Metastatic Pancreatic Carcinoma in the Ovary (tissue), 1 donor: ENCODE measurements around the gene GADD45G.

DNA sequence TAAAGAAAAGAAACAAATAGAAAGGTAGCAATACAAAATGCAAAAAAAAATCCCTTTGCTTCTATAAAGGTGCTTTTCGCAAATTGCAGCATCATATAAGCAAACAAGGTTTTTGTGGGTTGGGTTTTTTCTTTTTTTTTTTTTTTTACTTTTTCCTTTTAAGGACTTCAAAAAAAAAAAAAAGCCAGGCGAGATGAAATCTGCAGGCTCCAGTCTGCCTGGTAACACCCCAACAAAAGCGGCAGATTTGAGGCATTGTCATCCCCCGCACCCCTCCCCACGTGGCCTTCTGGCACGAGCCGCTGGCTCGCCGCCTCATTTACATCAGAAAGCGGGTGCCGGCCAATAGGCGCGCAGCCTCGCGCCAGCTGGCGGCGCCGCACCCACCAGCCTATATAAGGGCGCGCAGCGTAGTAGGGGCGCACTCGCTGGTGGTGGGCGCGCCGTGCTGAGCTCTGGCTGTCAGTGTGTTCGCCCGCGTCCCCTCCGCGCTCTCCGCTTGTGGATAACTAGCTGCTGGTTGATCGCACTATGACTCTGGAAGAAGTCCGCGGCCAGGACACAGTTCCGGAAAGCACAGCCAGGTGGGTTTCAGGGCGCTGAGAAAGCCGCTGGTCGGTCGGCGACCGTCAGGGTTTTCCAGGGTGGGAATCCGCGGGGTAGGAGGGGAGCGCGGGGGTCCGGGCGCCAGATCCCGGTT is at the start of gene GADD45G:
Gene GADD45G (plus strand): TSS at position 422 of the 700 bp plus-strand sequence.
- PRO-cap: bidirectional peak, plus-strand start at position 422 of the sequence, minus-strand start at position 234 of the sequence

DNA sequence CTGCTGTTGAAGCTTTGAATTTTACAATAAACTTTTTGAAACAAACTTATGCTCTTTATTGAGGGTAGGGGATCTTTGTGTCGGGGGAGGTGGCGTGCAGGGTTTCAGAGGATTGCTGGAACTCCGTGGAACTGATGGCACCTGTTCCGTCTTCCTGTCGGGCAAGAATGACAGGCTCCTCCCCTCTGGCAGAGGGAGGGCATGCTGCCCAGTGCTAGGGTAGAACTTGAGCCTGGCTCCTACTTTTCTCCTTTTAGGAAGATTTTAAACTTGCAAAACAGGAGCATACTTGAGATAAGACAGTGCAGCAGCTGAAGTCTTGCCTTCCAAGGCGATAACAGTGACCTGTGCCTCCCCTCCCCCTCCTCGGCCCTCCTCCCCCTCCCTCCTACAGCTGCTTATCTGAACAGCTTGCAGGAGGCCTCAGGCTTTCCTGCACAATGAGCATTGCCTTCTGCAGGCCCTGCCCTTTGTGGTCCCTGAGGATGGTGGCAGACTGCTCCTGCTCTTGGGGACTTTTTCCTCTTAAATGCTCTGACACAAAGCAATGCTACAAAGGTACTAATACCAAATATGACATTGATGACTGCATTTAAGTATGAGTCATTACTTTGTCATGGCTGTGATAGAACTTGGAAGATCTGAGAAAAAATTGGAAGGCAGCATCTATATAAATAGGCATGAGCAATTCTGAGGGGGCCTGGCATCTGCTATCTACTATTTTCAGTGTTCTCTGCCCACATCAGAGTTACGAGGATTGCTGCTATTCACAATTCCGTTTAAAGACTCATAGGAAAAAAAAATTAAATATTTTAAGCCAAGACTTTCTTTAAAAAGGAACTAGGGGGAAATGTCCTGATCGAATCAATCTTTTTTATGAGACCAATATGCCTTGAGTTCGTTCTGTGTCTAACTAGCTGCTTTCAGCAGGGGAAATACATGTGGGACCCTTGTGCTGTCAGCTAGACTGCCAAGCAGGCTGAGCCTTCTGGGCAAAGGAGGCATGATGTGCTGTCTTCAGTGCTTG is 2.0 kb downstream of the GADD45G start:
- PRO-cap: bidirectional peak, plus-strand start at position 184 of the sequence, minus-strand start at position 133 of the sequence

DNA sequence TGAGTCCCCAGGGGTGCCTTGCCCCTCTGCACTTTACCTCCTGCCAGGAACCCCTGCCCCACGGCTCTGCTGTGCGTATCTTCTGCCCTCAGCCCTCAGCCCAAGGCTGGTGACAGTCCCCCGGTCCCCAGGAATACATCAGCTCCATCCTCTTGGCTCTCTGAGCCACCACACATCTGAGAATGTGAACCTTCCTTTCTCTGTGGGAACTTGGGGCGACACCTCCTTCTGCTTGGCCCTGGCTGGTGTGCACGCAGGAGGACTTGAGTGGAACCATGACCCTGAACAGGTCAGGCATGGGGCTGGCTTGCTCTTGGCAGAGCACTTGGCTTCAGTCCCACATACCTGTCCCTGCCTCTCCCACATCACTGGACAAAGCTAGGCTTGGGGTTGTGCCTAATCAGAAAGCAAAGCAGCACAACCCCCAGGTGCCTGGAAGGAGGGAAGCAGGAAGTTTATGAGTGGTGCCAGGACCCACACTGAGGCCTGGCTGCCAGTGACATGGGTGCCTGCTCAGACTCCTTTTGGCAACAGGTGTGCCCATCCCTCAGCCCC is 13.1 kb downstream of the GADD45G start:
- PRO-cap: no peak

DNA sequence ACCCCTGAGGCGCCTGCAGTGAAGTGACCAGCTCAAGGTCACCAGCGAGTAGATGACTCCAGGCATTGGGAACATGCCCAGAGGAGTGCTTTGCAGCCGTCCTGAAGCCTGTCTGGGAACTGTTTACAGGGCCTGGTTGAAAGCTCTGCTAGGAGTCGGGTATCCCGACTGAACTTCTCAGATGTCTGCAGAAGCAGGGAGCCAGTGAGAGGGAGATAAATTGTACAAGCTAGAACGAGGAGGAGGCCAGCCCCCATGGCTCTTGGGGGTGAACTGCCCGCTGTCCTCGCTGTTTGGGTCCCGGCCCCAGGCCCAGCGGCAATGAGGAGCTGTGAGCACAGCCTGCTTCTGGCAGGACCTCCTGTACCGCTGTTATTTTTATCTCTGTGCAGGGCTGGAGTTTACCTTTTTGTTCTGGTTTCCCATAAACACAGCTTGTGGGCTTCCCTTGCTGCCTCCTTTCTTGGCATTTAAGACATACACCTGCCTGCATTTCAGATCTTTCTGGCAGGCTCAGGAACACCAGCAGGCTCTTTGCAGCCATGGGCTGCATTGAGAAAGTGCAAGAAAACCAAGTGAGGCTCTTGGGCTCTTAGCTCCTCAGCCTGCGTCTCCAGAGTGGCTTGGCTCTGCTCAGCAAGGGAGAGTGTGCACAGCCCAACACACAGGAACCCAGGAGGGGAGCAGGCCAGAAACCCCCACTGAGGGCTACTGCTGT is 18.7 kb downstream of the GADD45G start:
- PRO-cap: no peak

GRCh38 chr9:89649037-89649722 is 44.4 kb downstream of the GADD45G start:
- PRO-cap: no peak

GRCh38 chr9:89661929-89662657 is 57.3 kb downstream of the GADD45G start:
- PRO-cap: bidirectional peak, plus-strand start at chr9:89662289, minus-strand start at chr9:89662072

- PRO-cap: no peak
Observed at GRCh38 chr9:89666812-89667441, 62.1 kb downstream of the GADD45G start.

DNA sequence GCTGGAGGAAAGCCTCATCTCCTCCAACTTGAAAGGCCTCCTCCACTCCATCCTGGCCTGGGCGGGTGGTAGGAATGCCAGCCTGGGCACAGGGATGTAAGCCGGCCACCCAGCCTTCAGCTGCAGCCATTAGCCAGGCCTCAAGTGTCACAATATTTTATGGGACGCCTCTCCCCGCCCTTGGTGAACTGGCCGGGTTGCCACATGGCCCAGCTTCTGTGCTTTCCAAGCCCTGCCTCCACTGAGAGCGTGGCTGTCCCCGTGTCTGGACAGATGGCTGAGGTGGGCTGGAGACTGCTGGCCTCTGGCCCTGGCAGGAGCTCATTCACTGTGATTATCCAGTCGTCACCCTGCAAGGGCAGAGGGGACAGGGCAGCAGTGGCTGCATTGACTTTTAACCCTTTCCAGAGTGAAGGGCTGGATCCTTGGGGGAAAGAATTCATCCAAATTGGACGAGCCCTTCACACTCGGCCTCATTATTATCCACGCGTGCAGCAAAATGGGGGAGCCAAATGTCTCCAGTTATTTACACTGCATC is 70.6 kb downstream of the GADD45G start:
- PRO-cap: no peak

GRCh38 chr9:89801763-89802221 is 197.0 kb downstream of the GADD45G start:
- PRO-cap: no peak

GRCh38 chr9:89844511-89845146 is 239.8 kb downstream of the GADD45G start:
- PRO-cap: no peak

- PRO-cap: no peak
Observed at GRCh38 chr9:89941994-89942309, 337.1 kb downstream of the GADD45G start.

DNA sequence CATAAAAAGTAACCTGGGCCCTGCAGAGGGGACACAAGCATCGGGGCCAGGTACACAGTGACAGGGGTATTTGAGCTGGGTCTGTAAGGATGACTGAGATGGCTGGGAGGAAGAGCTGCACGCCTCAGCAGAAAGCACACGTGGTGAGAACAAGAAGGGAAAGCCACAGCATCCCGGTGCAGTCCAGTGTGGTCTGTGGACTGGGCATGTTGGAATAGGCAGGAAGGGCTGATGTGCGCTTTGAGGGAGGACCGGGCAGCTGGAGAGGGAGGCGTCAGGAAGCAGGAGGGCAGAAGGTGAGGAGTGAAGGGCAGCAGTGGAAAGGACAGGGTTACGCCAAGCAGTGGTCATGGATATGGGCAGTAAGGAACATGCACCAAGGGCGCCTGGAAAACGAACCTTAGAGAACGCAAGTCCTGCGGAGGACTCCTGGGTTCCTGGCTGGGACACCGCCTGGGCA is 38.1 kb downstream of the SYK start:
- PRO-cap: no peak

DNA sequence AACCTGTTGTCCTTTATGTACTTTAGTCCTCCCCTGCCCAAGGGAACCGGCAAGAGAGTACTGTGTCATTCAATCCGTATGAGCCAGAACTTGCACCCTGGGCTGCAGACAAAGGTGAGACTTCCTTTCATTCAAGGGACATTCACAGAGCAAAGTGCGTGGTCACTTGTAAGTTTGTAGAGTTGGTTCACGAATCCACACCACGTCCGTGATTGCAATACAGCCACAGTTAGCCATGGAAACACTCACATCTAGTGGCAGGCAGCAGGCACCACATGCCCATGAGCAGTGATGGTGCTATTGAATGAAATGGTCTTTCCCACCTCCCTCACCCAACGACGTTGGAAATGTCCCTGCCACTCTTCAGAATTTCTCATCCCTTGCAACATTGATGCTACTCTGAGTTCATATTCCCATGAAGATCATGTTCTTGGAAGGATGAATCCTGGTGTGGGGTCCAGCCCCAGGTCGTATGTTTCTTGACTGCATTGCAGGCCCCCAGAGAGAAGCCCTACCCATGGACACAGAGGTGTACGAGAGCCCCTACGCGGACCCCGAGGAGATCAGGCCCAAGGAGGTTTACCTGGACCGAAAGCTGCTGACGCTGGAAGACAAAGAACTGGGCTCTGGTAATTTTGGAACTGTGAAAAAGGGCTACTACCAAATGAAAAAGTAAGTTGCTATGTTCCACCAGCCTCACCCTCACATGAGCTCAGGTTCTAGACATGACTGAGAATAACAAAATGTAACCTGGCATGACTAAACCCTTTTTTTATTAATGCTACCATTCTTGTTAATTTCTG is 72.8 kb downstream of the SYK start:
- PRO-cap: no peak

GRCh38 chr9:90942554-90943086 is 141.0 kb downstream of the SYK start:
- PRO-cap: no peak

DNA sequence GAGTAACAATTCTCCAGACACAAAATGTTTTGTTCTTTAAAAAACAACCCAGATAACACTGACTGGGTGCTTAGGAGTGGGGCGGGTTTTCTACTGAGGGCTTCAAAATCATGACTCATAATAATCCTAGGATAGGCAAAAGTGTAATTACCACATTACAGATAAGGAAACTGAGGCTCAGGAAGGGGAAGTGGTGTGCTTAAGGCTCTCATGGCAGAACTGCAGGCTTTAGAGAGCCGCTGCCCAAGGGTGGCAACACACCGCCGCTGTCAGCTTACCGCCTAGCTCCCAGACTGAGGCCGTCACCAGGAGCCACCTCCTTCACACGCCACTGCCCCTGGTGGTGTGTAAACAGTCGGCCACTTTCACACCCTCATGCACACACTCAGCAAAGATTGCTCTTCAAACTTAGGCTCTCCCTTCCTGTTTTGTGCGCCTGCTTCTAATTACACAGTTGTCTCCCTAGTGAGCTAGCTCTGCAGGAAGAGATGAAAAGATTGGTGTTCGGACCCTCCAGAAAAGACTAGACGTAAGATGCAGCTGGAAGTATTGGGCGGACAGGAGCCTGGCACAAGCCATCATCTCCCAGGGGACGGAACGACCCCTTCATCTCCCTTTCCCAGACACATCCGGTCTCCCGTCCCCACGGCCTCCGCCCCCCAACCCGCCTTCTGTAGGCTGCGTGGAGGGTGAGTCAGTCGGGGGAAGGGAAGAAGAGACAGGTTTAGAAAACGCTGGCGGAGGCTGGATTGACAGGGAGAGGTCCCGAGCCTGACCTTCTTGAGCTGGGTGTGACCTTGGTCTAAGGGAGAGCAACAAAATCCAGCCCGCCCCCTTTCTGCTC is 162.7 kb downstream of the SYK start:
- PRO-cap: no peak

- PRO-cap: no peak
Observed at GRCh38 chr9:91101666-91102479, 259.8 kb downstream of the AUH start.

- PRO-cap: no peak
Observed at GRCh38 chr9:91161971-91163056, 199.4 kb downstream of the AUH start.

DNA sequence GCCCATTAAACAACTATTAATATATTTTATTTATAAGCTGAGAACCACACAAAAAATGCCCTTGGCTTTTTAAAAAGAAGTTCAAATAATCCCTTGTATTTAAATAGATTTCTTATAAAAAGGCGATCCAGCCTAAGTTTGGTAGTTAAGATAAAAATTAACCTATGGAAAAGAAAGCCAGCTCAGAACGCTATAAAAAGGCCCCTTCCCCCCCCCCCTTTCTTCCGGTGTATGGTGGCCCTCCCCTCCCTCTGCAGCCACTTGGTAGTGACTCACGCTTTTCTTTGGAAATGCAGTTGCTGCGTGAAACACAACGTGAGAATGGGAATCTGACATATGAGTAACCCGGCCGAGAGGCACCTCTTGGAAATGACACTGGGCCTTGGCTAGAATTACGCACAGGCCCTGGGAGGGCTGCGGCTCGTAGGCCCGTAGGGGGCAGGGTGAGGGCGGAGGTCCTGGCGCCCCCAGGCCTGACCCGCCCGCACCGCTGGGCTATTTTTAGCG is 168.9 kb downstream of the AUH start:
- PRO-cap: no peak

GRCh38 chr9:91197651-91198156 is 164.0 kb downstream of the AUH start:
- PRO-cap: no peak

- PRO-cap: no peak
Observed at GRCh38 chr9:91302657-91303334, 58.9 kb downstream of the AUH start.